Heart (tissue), 3 donors: Measurements from ENCODE around the genes RAF1, TMEM40 and RPL32.

DNA sequence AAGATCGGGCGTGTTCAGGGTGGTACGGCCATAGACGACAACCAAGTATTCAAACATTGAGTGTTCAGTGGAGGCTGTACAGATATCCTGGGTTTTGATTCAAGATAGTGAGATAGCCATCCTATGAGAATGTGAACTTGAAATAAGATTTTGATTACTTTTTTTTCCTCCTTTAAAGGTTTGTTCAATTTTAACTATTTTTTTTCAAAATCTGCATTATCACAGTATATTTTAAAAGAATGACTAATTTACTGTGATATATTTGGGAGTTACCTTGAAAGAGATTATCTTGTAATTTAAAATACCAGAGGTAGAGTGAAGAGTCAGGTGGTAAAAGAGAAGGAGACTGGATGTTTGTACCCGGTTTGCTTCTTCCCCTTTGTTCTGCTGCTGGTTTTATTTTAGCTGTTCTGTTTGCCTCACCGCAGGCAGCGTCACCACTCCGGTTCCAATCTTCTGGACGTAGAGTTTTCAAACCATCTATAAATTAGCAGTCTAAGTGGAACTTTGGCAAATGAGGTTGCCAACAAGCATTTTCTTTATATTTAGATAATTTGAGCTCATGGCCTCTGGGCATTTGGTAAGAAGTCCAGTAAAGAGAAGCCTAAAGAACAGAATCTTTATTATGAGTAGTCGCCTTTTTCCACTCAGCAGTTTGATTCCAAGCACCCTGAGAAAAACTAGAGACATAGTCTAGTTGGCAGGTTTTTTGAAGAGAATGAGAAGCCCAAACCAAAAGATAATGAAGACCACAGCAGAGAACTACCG is 38.1 kb downstream of the PPARG start:
- RAMPAGE, long total RNA, 2 experiments: no peak in any of the 2 experiments

- RAMPAGE, long total RNA, 2 experiments: no peak in any of the 2 experiments
Observed at GRCh38 chr3:12397917-12398692, 86.2 kb upstream of the TSEN2 start.

DNA sequence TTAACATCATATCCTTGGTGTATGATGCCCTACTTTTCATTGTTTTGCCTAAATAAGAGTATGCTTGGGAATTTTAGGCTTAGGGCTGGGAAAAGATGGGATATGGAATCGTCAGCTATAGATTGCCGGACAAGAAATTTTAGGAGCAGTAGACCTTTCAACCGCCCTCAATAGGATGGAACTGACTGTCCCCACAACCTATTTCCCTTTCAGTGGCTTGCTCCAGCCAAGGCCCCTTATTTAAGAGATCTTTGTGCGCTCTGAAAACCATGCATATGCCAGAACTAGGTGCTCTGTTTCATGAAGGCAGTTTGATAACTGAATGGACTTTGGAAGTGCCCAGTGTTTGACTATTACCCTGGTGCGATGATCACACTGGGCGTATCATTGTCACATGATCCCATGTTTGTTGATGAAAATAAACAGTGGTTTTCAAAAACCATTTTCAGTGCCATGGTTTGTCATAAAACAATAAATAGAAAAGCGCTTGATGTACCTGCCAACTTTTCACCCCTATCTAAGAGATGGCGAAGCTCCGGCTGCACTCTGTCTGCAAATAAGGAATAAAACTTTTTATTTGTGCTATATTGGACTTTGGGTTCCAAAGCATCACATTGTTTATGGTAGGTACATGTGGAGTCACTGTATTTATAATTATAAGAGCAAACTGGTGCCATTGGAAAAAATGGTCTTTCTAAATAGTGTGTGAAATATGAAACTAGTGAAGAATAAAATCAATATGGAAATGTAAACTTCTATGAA is 74.1 kb upstream of the TSEN2 start:
- RAMPAGE, long total RNA, 2 experiments: no peak in any of the 2 experiments

- RAMPAGE, long total RNA, 2 experiments: no peak in any of the 2 experiments
Observed at GRCh38 chr3:12436244-12437172, 47.8 kb upstream of the TSEN2 start.

GRCh38 chr3:12481383-12481822 is 2.9 kb upstream of the TSEN2 start:
- RAMPAGE, long total RNA, 2 experiments: no peak in any of the 2 experiments

DNA sequence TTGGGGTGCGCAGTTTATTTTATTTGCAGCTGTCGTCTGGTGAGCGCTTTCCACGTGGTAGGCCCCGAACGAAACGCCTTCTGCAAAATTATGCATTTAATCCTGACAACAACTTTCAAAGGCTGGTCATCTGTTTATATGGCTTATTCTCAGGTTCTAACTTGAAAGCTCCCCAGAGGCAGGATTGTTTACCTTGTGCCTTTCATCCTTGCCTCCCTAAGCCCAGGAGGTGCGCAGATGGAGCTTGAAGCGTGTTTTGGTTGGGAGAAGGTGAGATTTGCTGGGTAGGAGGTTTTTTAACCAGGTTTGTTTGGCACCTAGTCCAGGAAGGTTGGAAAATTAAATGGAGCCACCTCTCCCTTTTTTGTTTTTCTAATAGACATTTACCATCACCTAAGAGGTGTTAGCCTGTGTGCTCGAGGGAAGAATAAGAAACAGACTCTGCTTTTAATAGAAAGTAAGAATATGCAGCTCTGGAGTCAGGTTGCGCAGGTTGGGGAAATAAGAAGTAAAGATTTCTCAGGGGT is 705 bp downstream of the TSEN2 start:
- RAMPAGE, long total RNA, 2 experiments: no peak in any of the 2 experiments

DNA sequence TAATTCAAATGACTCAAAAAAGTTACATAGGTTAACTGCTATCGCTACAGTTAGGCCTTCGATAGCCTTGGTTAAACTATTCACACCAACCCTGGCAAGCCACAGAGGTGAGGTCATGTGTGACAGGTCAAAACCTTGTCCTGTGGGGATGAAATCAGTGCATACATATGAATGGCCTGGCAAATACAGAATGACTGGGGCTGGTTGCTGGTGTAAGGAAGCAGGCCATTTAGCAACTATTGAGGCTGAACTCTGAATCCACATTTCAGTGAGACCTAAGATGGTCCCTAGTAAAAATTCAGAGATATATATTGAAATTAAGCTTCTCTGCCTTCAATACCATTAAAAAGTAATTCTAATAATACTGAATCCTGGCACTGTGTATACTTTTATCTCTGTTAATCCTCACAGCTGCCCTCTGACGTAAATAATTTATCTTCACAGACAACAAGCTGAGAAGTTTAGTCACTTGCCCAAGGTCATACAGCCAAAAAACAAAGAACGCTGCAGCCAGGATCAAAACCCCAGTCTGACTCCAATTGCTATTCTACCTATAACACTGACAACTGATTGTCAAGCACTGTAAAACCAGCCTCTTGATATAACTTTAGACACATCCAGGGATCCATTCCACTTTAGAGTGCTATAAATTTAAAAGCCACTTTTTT is 35.3 kb downstream of the MKRN2 start:
- RAMPAGE, long total RNA, 2 experiments: no peak in any of the 2 experiments

- RAMPAGE, long total RNA, 2 experiments: no peak in any of the 2 experiments
Observed at GRCh38 chr3:12599271-12600103, 42.6 kb downstream of the MKRN2 start.

- RAMPAGE, long total RNA, 2 experiments: start-site peak on the plus strand in 1 of 2 experiments, at chr3:12664300-12664340 at its widest, 11 reads per replicate; start-site peak on the minus strand in 1 of 2 experiments, at chr3:12664089-12664159 at its widest, 1,416 reads per replicate
Observed at GRCh38 chr3:12663309-12664408, at the start of gene RAF1. Gene RAF1 (minus strand): TSS chr3:12664117.

- RAMPAGE, long total RNA, 2 experiments: no peak in any of the 2 experiments
Observed at GRCh38 chr3:12664409-12664660, 418 bp upstream of the RAF1 start.

DNA sequence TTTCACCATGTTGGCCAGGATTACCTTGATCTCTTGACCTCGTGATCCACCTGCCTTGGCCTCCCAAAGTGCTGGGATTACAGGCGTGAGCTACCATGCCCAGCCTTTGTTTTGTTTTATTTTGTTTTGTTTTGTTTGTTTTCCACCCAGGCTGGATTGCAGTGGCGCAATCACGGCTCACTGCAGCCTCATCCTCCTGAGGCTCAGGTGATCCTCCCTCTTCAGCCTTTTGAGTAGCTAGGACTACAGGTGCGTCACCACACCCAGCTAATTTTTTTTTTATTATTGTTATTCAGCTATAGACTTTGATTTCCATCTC is 12.7 kb upstream of the RAF1 start:
- RAMPAGE, long total RNA, 2 experiments: no peak in any of the 2 experiments

DNA sequence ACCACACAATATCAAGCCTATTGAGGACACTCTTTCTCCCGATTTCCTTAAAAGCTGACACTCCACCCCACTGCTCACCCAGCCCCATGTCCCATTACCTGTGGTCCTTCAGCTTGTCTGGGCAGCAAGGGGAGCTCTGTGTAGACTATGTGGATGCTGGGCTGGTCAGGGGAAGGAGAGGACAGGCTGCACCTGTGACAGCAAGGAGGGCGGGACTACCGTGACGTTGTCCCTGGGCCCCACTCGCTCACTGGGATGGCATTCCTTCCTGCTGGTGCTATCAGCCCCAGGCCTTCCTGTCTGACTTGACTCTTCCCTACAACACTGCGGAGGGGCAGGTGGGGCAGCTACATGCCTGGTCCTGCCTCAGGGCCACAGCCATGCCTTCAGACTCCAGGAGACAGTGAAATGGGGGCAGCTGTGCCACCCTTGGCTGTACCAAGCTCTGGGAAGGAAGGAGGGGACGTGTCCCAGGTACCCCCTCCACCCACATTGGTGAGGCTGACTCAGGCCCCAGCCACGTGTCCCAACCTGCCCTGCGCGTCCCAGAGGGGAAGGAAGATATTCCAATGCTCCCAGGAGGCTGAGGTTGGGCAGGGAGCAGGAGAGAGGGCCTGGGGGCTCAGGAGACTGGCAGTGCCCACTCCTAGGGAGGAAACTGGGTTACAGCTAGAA is at the start of gene TMEM40:
Gene TMEM40, minus strand, starts transcription at position 167 of the 675 bp plus-strand sequence.
- RAMPAGE, long total RNA, 2 experiments: no peak in any of the 2 experiments

DNA sequence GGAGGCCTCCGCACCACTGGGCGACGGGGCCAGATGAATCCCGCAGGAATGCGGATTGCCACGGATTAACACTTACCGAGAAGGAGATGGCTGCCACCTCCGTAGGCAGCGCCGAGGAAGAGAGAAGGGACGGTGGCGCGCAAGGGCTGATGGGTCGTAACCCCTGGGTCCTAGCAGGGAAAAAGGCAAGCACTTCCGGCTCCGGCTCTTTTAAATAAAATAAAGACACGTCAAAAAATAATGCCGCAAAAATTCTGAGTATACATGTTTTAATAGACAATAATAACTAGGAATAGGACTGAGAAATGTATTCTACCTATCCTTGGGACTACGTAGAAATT is at the start of gene RPL32:
Gene RPL32, minus strand, starts transcription at position 148 of the 341 bp plus-strand sequence.
- RAMPAGE, long total RNA, 2 experiments: start-site peak on the minus strand in 2 of 2 experiments, centred at positions 115 to 121 of the sequence, 40,123 to 90,831 reads per replicate

- RAMPAGE, long total RNA, 2 experiments: no peak in any of the 2 experiments
Observed at GRCh38 chr3:12868913-12869529, 27.7 kb upstream of the RPL32 start.

DNA sequence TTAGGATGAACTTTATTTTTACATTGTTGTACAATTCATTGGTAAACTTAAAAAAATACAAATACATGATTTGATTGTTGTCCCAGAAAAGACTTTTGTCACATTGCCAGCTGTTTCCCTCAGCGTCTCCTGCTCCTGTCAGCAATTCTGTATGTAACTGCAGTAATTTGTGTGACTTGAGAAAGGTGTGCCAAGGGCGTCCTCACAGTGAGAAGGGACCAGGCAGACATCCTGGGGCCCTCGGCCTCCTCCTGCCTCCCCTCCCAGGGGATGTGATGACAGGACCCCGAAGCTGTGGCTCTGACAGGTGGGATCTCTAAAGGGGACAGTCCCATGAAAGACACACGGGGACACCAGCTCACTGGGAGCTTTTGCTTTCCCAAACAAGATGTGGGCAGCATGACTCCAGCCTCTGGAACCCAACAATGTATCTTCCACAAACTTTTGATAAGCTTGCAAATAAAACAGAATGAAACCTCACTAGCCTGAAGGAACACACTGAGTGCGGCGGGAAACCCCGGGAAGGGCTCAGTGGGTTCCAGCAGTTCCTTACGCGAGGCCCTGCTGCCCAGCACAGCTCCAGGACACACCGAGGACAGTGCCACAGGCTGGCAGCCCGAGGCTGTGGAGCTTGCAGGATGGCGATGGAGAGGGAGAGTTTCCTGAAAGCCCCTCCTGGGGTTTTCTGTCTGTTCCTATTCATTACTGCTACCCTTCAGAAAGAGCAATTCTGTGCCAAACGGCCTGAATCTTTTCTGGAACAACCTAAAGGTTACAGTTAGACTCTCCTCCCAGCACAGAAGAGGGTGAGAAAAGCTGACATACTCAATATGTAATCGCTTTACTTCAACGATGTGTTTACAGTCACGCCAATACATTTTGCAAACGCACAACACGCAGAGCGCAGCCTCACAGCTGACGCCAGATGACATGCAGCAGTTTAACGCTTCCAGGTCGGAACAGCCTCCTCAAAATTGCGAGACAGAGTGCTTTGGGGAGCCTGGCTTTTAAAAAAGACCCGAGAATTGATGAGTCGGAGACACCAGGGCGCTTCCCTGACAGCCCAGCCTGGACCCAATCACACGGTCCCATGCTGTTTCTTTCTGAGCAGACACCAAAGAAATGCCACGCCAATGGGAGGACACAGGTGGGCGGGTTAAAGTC is 56.9 kb upstream of the RPL32 start:
- RAMPAGE, long total RNA, 2 experiments: no peak in any of the 2 experiments

GRCh38 chr3:12909193-12909895 is 68.0 kb upstream of the RPL32 start:
- RAMPAGE, long total RNA, 2 experiments: no peak in any of the 2 experiments

- RAMPAGE, long total RNA, 2 experiments: no peak in any of the 2 experiments
Observed at GRCh38 chr3:12913095-12913310, 71.6 kb upstream of the RPL32 start.

- RAMPAGE, long total RNA, 2 experiments: no peak in any of the 2 experiments
Observed at GRCh38 chr3:12935697-12936764, 94.7 kb upstream of the RPL32 start.

- RAMPAGE, long total RNA, 2 experiments: no peak in any of the 2 experiments
Observed at GRCh38 chr3:12998957-12999799, 74.1 kb downstream of the IQSEC1 start.

- RAMPAGE, long total RNA, 2 experiments: no peak in any of the 2 experiments
Observed at GRCh38 chr3:13002389-13002632, 70.9 kb downstream of the IQSEC1 start.